Left common carotid artery plus branches (tissue), 1 donor: Measurements from ENCODE around the gene AKIP1.

DNA sequence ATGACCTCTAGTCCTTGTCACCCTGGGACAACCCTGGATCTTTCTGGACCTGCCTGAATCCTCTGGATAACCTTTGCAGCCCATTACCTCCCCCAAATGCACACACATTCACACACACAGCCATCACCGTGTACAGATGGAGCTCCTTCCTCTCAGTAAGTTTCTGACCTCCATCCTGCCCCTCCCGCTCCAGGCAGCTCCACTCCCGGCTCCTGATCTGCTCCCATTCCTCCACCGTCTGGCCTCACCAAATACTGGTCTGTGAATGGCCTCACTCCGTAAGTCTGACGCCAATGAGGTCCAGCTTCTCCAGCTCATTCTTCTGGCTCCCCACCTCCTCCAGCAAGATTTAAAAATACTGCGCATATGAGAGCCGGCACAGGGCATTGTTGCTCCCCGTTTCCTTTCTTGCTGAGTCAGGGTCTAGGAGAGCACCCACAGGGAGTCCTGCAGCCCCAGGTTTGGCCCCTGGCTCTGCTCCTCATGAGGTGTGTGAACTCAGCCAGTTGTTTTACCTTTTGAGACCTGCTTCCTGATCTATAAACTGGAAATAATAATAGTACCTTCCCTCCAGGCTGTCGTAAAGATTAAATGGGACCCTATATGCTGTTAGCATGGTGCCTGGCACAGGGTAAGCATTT, 14.0 kb upstream of the TUB start:
- PRO-cap = no peak

GRCh38 chr11:8277729-8277934, 14.0 kb upstream of the LMO1 start:
- PRO-cap = no peak

DNA sequence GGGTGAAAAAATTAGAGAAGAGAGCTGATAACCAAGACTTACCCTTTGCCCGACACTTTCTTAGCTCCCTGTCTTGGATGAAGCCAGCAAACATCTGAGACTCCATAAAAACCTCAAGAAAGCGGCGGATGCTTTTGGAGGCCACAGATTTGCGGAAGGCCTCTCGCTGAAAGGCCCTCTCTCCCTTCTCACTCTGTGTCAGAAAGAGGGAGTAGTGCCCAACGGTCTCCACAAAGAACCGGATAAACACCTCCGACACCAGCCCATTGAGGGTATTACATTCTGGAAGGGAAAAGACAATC, 13.7 kb downstream of the RPL27A start:
- PRO-cap = no peak

DNA sequence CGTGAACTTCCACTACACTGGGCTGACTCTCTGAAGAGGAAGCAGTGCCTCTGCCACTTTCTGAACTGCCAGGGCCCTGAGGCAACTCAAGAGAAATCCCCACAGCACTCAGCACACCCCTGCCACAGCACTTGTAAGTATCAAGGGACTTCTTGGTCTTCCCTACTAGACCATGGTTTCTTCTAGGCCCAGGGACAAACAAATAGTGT, 49.7 kb downstream of the RPL27A start:
- PRO-cap = no peak

GRCh38 chr11:8759630-8760221, 50.7 kb downstream of the DENND2B start:
- PRO-cap = no peak

GRCh38 chr11:8810224-8810563, 280 bp downstream of the DENND2B start:
- PRO-cap = no peak

DNA sequence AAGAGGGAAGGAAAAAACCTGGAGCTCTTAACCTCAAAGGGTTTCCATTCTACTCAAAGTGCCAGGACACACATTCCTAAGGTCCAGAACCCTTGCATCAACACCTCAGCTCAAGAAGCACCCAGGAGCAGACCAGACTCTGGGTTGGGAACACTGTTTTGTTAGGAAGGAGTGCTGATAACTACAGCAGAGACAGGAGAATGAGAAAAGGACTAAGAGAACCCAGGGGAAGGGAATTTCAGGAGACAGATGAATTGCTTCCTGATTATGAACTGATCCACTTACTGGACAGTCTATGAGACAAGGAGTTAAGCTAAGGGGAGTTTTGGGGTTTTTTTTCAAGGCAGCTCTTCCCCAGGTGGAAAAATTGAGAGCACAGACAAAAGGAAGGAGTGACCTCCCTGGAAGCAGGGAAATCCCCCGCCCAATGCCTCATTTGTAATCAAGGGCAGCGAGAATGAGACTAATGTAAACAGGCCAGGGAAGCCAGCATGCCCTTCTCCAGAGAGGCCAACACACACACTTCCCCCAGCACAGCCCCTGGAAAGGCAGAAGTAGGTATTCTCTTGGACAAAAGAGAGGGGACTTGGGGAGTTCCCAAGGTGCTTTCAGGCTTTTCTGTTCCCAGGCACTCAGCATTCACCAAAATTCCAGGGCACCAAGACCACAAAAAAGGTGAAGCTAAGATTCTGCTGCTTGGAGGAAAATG, 29.3 kb upstream of the DENND2B start:
- PRO-cap = no peak

GRCh38 chr11:8910709-8911932, at the start of gene AKIP1:
Gene AKIP1 (plus strand): TSS chr11:8911189.
- PRO-cap = bidirectional peak, plus-strand start at chr11:8911255, minus-strand start at chr11:8911027

GRCh38 chr11:8971490-8972633, 7.6 kb upstream of the TMEM9B start:
- PRO-cap = no peak

GRCh38 chr11:9088871-9089528, 2.4 kb downstream of the SCUBE2 start:
- PRO-cap = no peak

DNA sequence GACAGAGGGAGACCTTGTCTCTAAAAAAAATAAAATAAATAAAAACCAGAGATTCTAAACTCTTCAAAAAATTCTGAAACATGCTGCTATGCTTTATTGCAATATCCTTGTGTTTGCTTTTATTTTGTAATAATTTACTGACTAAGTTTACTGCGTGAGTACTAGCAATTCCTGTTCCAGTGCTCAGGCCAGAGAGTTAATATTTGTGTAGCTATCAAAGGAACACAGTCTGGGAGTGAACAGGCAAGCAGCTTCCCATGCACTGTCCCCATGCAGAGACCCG, 12.0 kb upstream of the SCUBE2 start:
- PRO-cap = no peak

GRCh38 chr11:9362312-9362650, 22.2 kb upstream of the IPO7 start:
- PRO-cap = no peak

DNA sequence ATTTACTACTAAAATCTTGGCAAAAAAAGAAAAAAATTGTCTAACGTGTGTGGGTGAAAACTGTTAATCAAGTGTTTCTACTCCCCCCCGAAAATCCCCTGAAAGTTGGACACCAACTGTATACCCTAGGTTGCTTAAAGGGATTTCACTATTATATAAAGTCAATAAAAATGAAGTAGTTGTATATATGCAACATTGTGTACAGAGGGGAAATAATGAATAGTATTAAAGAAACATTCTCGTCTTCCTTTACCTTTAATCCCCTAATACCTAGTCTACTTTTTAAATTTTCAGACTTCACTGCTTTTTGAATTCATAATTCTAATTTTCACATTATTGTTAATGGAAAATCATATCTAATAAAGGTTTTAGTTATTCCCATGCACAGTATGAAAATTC, 14.0 kb upstream of the ZNF143 start:
- PRO-cap = no peak

DNA sequence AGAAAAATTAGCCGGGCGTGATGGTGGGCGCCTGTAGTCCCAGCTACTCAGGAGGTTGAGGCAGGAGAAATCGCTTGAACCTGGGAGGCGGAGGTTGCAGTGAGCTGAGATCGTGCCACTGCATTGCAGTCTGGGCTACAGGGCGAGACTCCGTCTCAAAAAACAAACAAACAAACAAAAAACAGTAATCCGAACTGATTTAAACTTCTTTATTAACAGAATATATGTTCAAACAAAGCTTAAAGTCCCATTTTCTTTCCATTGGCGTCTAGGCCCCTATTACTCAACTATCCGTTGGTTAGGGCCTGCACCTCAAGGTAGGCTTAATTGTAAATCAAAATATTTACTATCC, 1.5 kb upstream of the ZNF143 start:
- PRO-cap = no peak

GRCh38 chr11:9460475-9460865, 342 bp upstream of the ZNF143 start:
- PRO-cap = bidirectional peak, plus-strand start at chr11:9460987, minus-strand start at chr11:9460652

DNA sequence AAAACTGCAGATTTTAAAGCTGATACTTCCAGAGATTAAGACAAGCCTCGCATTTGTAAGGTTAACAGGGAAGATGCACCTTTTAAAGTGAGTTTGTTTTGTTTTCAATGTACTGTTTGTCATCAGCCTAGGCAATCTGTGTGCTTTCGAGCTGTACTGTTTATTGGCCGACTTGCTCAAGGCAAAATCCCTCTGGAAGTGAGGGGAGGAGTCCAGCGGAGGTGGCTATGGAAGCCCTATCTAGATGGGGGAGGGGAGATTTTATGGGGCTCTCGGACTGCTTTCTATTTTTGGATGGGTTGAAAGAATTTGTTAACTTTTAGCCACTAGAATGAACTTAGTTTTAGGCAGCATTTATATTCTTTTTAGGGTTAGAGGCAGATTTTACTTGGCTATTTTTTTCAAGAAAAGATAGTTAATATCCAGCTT, 1.8 kb downstream of the WEE1 start:
- PRO-cap = unidirectional peak, minus-strand start at position 200 of the sequence

DNA sequence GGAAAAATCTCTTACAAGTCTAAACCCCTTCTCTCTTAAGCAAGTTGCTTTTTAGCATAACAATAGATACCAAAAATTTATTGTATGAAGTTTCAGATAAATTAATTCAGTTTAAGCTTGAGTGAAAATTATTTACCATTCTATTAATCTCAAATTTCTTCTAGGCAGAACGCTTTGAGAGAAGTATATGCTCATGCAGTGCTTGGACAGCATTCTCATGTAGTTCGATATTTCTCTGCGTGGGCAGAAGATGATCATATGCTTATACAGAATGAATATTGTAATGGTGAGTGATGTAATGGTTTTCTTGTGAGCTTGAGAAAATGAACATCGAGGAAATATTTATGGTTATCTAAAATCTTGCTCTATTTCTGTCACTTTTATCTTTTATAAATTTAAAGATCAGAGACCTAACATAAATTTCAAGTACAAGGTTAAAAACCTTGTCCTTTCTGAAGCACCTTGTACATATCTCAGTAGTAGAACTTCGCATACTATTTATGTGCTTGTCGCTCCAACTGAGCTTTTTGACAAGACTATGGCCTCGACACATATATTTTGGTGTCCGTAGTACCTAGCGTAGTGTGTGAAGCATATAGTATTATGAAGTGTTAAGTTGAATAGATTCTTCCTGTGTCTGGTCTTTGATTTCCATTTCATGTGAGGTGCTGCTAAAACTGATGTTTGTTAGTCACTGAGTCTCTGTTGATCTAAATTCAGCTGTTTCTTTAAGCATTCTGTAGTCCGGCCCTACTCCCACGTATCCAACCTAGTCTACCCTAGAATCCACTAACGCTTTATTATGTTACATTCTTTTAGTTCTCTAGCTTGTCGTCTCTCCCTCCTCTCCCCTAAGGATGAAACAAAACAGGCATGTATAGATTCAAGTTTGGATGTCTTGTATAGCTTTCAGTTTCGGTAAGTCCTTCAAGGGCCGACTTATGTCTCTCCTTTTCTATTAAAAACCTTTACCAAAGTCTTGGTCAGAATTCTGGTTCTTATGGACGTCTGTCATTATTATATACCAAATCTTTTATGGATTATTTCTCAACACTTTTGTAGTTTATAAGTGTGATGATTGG, 3.8 kb downstream of the WEE1 start:
- PRO-cap = no peak

- PRO-cap = no peak
Measured at GRCh38 chr11:9586365-9587008, 13.0 kb downstream of the WEE1 start.

GRCh38 chr11:9664838-9665206, 945 bp downstream of the SWAP70 start:
- PRO-cap = no peak

DNA sequence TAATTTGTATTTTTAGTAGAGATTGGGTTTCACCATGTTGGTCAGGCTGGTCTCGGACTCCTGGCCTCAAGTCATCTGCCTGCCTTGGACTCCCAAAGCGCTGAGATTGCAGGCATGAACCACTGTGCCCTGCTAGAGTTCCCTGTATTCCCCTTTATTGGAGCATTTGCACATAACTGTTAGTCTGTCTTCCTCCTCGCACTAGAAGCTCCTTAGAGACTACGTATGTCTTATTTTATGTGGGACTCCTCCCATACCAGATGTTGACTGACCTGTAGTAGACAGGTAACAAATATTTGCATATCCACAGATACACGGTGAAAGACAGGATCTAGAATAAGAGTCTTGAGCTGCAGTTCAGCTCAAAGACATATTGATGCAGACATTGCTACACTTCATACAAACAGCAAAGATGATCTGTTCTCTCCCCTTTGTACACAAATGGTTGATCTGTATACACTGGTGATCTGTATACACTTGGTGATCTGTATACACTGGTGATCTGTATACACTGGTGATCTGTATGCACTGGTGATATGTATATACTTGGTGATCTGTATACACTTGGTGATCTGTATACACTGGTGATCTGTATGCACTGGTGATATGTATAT, 40.8 kb downstream of the SWAP70 start:
- PRO-cap = no peak